ENCODE data around the genes COL17A1 and SORCS1.

DNA sequence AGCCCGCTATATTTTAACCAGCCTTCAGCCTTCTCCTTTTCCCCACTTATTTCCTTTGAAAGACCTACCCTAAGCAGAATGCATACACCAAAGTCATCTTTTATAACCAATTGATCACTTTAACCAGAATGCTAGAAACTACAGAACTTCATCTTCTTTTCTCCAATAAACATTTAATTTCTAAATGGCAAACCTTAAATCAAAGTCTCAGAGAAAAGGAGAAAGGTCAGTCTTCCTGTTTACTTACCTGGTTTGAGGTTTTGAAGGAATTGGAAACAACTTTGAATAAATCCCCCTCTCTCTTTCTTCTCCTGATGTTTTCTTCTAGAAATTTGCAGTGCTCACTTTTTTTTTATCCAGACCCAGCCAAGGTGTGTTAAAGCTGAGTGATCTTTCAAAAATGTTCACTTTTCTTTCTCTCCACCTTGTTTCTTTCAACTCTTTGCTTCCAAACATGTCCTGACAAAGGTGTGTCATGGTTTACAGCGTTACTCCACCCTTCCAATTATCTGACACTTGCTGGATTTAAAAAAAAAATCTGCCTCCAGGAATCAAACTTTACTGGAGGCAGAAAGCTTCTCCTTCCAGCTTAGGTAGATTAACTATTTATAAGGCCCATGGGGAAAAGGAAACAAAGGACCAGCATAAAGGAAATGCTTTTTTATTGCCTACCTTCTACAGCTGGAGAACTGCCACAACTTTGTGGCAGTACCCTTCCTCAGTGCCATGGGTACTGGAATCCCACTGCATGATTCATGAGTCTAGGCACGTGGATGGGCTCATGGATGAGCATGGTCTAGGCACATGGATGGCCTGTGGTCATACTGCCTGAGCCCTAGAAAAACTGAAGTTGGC, at the start of gene COL17A1:
Gene COL17A1 (minus strand): TSS at position 405 of the 855 bp plus-strand sequence.
- PRO-cap: no peak

DNA sequence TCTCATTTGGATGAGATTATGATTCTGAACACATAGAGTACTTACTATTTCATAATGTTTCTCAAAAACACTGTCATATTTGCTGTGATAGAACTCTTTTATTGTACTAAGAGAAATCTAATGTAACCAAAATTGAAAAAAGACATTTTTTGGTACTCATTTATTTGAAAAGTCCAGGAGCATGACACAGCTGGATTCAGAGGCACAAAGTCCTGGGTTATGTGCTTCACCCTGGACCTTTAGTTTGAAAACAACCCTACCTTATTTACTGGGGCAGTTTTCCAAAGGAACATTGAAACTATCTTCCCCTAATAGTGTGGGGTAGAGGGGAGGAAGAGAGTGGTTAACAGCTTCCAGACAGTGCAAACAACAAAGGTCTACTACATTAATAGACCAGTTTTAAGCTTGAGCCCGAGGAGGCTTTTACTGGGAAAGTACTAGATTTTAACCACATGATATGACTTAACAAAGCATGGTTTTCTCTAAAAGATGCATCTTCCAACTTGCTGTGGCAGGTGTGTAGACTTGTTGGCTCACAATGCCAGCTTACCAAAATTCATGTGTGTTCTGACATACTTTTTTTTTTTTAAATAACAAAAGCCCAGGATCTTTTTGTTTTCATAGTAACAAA, 1.6 kb downstream of the GSTO1 start:
- PRO-cap: no peak

GRCh38 chr10:104267001-104267677, 1.8 kb upstream of the GSTO2 start:
- PRO-cap: no peak

DNA sequence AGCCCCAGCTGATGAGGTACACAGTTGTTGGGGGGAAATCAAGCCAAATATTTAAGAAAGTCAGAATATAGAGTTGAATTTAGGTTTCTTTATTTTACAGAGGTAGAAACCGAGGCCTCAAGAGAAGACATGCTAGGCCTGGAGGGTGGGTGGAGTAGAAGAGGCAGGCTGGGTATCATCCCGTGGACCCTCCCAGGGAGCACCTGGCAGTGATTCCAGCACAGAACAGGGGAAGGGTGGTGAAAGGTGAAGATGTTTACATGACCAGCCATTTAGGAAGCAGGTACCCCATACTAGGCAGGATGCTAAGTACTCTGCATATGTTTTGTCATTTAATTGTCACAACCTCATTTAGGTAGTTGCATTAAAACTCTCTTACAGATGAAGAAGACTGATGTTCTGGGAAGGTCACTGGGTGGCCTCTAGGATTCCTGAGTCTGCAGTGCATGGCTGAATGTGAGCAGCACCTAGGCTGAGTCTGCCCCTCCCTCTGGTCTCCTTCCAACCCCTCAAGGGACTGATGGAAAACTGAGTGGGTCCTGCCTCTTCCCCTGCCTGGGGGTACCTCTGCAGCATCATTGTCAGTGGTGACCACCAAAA, 15.2 kb downstream of the ITPRIP start:
- PRO-cap: no peak

DNA sequence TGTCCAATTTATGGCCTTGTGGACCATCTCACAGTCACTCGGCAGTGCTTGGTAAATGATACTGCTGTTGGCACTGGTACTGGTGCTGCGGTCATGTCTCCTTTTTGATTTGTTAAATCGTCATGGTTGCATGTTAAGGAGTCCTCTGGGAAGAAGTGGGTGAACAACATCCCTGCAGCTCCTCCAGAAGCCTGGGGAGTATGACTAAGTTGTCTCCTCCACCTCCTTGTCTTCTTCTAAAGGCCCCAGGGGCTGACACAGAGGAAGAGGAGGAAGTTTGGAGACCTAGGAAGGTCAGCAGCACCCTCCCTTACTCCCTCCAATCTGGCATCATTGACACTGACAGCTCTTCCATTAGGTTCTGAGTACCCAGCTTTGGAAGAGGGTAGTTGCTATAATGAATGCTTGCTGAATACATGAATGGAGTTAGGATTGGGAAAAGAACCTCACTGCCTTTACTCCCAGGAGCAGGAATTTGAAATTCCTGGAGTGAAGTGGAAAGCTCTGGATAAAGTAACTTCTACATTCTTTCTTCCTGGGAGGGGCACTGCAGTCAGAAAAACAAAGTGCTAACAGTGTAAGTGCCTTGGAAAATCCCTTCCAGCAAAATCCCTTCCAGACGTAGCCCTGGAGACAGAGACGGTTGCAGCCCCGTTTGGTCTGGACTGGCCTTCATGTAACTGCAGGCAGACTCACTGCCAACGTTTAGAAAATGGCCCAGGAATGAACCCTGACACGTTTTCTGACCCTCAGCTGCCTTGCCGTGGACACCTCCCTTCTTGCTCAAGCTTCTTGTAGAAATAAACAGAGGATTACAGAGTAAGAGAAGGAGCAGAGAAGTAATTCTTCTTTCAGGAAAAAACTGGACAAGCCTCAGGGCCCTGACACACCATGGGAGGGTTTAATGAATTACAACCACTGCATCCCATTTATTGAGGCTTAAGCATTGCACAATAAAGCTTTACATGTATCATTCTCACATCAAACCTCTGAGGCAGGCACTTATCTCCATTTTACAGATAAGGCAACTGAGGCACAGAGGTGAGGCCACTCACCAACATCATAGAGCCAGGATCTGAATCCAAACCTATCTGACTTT, 8.1 kb downstream of the ITPRIP start:
- PRO-cap: no peak

- PRO-cap: no peak
Measured at GRCh38 chr10:104335307-104336012, 2.8 kb downstream of the ITPRIP start.

- PRO-cap: no peak
Measured at GRCh38 chr10:104336013-104336476, 2.2 kb downstream of the ITPRIP start.

- PRO-cap: no peak
Measured at GRCh38 chr10:106957762-106958245, 206.7 kb downstream of the SORCS1 start.

DNA sequence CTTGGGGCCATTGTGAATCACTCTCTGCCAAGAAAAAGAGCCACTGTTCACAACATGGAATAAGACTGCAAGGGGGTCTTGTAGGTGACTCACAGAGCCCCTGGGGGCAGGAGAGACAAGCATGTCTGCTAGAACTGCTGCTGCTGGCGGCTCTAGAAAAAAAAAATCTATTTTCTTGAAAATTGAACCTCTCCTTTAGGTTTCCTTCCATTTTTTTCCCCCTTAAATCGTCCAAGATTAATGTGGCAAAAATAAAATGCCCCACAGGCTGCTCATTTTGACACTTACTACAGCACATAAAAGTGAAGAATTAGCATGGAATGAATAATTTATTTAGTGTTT, 191.1 kb downstream of the SORCS1 start:
- PRO-cap: no peak

DNA sequence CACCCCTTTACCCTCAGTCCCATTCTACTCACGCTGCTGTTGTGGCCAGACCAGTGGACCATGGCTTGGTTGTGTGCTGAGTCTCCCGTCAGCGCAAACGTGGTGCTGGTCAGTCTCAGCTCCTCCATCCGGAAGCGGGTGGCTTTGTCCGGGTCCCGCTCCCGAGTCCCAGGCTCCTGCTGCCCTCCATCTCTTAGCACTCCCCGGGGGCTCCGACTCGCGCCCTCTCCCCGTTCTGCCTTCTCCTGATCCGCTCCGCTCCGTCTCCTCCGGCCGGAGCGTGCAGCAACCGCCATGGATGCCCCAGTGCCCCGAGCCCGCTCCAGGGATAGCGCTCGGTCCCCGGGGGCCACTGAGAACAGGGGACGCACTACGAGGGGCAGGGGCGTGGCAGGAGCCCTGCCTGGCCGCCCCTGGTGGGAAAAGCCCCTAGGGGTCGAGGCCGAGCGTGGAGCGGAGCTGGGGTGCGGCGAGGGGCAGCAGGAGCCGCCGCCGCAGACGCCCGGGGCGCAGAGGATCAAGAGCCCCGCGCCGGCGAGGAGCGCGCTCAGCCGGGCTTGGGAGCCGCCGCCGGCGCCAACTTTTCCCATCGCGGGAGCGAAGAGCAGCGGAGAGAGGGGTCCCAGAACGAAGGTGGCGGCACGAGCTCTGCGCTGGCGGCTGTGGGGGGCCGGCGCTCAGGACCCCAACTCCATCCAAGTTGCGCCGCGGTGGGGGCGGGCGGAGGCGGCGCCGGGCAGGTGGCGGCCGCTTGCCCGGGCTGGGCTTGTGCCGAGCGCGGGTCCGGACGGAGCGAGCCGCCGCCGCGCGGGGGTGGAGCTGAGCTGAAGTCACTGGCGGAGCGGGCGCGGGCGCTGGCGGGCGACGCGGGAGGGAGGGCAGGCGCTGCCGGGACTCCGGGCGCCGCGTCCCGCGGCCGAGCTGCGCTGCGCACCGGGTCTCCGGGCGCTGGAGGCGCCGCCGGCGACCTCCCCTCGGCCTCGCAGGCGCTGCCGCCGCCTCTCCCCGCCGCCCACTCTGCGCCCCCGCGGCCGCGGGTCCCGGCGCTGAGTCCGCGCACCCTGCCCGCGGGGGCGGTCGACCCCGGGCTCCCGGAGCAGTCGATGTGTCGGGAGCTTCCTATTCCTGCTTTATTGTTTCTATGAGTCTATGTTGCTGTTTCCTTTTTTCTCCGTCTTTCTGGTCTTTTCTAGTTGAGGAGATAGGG, at the start of gene SORCS1:
Gene SORCS1 (minus strand): TSS at position 770 of the 1,207 bp plus-strand sequence.
- PRO-cap: no peak

DNA sequence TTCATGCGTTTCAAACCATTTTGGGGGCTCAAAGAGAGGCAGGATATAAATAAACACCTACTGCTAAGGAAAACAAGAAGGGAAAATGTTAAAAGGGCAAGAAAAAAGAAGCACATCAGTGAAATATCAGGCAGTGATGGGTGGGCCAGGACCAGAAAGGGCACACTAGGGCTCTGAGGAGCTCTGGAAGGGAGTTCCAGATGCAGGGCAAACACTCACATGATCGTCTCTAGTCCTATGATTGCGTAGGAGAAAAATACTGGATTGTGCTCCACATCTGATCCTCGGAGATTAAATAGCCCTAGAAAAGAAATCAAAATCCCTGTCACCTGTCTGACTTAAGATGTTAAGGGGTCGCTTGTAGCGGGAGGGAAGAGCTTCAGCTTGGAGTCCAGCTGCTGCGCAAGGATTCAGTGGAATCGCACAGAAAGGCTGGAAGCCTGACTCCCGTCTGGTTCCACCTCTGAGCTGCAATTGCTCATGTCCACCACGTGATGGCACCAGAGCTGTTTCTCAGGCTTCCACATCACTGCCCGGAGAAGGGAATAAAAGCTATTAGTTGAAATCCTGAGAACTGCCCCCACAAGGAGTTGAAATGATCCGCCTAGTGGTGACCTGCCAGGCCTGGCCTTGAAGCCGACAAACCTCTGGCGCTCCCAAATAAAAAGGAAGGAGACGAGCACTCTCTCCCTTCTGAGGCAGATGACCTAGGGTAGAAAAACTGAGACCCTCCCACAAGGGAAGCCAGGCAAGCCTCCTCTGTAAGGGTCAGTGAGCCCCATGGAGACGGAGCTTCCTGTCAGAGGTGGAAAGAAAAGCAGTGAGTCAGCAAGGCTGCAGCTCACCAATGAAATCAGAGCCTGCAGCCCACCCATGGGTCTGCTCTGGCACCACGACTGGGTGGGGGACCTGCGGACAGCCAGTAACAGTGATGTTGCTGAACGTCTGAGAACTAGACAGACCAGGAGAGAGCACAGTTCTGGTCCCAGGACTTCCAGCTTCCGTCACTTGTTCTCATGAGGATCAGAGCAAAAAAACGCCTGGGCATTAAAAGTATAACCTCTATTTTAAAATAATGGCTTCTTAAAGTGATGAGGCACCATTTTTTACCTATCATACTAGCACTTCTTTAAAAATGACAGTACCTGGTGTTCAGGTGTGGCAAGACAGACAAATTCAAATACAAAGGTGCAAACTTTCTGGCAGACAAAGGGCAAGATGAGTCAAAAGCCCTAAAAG, 39.0 kb downstream of the XPNPEP1 start:
- PRO-cap: no peak

DNA sequence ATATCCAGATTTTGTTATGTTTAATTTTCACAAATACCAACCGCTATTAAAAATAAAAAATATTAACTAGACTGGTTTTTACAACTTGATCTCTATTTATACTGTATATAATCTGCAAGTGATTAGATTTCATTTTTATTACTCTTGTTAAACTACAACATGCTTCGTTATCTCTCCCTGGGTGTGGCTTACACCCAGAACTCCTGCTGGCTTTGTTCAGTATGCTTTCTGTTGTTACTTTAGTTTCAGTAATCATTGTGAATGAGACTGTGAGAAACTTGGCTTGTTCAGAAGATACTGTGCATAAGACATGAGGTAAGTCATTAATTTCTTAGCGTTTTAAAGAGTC, 11.7 kb upstream of the ADD3 start:
- PRO-cap: no peak

DNA sequence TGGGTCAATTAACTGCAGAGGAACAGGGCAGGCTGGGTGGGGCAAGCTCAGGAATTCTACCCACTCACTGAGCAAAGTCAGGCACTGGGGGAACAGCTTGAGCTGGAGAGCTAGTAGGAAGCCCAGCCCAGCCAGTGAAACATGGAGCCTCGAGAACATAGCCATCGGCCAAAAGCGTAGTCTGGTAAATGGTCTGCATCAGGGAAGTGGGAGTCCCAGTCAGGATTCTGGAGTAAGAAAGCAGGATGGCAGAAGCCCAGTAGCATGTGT, 65.6 kb upstream of the MXI1 start:
- PRO-cap: no peak

DNA sequence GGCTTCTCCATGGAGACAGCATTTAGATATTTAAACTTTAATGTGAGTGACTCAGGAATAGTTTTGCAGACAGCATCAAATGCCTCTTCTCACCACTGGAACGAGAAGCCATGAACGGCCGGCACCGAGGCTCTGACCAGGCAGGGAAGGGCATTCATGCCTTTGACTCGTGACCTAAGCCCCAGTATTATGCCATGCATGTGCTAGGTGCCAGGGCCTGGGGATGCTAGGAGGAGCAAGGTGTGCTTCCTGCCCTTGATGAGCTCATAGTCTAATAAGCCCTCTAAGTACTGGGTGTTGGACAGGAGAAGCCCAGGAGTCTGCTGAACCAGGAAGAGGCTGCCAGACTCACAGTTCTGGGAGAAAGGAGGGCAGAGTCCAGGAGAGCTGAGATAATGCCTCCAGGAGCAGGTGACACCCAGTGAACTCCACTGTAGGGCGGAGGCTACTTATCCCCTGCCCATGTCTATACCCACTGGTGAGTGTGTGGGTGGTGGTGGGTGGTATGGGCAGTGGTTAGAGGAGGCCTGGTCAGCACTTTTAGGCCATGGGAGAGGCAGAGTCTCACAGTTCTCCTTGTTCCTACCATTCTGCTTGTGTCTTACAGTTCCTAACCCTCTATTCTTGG, 3.9 kb upstream of the MXI1 start:
- PRO-cap: no peak

DNA sequence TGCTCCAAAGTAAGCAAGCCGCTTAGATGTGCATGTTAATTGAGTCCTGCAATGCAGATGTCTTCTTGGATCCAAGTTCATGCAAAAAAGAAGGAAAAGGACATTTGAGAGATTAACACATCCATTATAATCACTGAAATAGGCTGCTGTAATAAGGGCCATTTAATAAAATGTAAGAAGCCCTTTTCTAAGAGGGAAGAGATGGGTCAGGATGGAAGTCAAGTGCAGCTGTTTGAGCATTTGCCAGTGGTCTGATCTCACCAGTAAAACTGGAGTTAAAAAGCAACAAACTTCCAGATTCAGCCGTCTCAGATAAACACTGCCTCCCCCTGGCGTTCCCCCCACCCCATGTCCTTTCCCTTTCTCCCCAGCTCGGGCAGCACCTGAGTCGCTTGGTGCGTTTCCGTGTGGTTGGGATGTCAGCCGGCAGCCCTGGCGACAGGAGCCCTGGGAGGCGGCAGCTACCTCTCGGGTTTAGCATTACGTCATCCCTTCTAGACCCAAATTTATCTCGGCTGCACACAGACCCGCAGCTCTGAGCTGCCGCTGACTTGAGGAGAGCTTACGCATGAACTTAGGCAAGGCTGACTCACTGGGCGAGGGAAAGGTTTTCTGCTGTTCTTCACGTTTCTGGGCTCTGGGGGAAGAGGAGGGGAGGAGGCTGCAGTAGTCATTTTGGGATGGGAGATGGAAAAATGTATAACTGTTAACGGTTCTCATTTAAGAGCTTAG, 14.2 kb downstream of the MXI1 start:
- PRO-cap: no peak

- PRO-cap: no peak
Measured at GRCh38 chr10:110226556-110226784, 19.1 kb downstream of the MXI1 start.

- PRO-cap: no peak
Measured at GRCh38 chr10:110296515-110297053, 8.1 kb downstream of the SMNDC1 start.

GRCh38 chr10:110303413-110303998, 1.2 kb downstream of the SMNDC1 start:
- PRO-cap: no peak

DNA sequence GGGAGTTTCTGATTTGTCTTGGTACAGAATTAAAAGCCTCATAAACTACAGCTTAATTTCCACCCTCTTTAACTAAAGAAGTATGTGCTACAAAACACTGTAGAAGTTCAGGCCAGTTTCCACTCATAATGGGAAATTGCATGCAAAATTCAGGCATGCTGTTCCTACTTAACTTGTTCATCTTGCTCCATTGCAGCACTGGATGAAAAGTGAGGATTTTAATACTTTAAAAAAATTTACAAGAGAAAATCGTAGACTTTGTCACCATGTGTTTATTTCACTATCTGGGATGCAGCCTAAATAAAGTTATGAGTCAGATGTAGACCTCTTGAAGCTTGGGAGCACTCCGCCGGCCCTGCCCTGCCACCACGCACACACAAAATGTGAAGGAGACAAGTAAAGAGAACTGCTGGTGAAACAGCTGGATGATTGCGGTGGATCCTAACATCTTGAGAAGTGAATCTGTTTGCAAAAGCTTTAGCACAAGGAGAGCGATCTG, 40.4 kb downstream of the RBM20 start:
- PRO-cap: no peak

- PRO-cap: no peak
Measured at GRCh38 chr10:110730487-110731210, 86.5 kb downstream of the RBM20 start.